Suprapubic skin (tissue), 4 donors: ENCODE data around the genes C9orf57, NMRK1 and RFK.

DNA sequence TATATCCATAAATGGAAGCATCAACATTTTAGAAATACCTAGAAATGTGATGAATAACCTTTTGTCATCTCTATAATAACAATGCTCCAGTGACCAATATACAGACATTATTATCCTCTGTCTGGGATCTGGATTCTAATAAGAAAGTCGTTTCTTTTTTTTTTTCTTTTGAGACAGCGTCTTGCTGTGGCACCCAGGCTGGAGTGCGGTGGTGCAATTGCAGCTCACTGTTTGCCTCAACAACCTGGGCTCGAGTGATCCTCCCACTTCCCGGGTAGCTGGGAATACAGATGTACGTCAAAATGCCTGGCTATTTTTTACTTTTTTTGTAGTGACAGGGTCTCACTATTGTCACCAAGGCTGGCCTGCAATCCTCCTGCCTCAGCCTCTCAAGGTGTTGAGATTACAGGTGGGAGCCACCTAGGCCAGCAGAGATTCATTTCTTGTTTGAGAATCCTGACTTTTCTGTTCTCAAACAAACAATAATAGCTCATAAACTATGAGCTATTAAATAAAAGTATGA lies 215.8 kb downstream of the TRPM3 start:
- PRO-cap = no peak
- RAMPAGE, long total RNA, 4 experiments = no peak in any of the 4 experiments

DNA sequence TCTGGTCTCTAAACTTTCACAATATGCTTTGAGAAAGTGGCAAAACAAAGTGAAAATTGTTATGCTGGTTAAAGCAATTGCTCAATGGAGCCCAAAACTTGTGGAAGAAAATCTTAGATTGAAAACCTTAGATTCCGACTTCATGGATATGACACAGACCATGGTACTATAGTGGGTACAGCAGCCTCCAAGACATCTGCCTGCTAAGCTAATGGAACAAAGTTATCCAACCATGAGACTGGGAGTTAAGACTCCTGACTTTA lies 160.6 kb downstream of the CEMIP2 start:
- PRO-cap = no peak
- RAMPAGE, long total RNA, 4 experiments = no peak in any of the 4 experiments

DNA sequence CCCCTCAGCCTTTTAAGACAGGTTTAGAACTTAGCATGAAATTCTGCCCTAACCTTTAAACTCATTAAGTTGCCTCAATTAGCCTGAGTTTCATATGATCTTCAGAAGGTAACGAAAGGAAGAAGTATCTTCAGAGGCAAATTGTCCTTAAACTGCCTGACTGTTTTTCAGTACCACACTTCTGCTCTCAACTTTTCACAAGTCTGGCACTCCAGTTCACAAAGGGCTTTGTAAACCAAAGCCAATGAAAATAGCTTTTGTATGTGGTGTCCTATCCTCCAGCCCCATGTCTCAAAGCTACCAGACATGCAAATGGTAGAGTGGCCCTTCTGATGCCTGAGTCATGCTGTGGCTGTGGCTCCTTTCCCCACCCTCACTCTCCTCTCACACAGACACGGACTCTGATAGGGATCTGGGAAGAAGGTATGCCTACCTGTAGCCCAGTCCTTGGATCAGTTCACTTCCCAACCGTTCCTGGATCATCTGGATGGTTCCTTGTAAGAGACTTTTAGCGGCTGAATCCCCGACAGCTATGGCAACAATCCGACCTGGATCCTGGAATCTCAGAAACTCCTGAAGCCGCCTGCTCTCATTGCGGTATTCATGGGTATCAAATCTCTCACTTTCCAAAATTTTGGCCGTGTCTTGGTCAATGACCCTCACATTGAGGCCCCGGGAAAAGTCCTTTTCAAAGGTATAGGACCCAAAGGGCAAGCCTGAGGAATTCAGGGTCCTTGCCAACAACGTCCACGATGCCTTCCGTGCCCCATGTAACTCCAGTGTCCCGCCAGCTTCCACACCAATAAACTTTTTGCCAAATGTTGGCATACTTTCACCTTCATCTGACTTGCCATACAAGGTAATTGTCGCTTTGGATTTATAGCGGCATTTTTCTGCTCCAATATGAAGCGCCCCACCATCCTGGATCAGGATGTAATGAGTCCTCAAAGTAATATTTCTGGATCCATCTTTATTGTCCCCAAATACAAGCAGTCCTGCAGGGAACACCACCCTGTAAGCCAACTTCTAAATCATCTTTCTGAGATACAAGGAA lies 23.4 kb downstream of the CEMIP2 start:
- PRO-cap = no peak
- RAMPAGE, long total RNA, 4 experiments = no peak in any of the 4 experiments

DNA sequence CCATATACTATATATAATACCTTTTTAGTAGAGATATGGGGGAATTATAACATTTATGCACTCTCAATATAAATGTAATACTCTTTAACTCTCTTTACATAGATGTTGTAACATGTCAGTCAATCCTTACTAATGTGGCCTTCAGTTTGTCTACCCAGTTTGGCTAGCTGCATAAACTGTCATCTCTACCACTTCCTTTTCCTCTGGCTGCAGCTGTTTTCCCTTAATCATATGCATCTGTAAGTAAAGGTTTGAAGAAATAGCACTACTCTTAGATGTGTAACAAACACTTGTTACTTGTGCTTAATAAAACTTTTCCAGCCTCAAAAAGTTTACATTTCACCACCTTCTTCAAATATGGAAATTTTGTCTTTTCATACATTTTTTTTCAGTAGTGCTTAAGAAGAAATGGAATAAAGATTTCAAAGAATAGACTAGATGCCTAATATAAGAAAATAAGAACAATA lies 13.3 kb downstream of the ABHD17B start:
- PRO-cap = no peak
- RAMPAGE, long total RNA, 4 experiments = no peak in any of the 4 experiments

DNA sequence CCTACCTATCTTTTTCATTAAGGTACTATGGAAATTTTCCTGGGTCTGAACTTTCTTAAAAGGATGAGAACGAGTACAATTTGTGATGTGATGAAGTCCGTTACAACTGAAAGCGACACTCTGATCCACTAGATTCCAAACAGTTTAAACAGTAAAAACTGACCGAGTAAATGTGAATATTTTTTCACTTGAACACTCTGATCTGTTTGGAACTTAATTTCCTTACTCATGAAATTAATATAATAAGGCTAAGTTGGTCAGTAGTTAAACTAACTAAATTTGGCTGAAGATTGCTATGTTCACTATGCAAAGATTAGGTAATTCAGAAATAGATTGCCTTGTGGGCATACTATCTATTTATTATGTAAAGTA lies at the start of gene C9orf57:
Gene C9orf57 (minus strand): TSS at position 122 of the 372 bp plus-strand sequence.
- PRO-cap = no peak
- RAMPAGE, long total RNA, 4 experiments = no peak in any of the 4 experiments

DNA sequence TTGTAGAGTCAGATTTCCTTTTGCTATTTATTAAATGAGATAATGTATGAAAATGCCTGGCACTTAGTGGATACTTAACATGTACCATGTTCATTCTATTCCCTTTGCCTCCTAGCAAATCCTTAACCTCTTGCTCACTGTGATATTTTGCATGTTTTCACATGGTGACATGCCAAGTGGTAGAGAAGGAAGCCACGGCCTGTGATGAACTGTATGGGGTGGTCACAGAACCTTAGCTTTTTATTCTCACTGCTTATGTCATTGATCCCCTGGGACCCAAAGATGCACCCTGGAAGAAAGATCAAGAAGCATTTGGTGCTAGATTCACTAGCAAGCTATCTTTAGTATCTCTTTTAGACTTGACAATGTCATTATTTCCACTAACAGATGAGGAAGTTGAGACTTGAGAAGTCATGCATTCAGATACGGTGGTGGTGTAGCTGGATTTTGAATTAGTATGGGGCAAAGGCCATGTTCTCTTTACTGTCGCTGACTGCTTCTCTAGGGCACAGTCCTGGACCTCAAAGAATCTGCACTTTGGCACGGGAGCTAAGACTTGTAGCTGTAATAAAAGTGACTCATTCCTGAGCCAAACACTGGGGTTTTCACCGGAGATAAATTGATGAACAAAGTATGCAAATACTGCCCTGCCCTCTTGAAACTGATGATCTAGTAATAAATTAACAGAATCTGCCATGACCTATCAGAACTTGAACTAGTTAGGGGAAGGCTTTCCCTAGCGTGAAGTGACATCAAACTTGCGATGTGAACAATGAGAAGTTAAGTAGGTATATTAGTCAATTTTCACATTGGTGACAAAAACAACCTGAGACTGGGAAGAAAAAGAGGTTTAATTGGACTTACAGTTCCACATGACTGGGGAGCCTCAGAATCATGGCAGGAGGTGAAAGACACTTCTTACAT lies 5.3 kb downstream of the GDA start:
- PRO-cap = no peak
- RAMPAGE, long total RNA, 4 experiments = no peak in any of the 4 experiments

DNA sequence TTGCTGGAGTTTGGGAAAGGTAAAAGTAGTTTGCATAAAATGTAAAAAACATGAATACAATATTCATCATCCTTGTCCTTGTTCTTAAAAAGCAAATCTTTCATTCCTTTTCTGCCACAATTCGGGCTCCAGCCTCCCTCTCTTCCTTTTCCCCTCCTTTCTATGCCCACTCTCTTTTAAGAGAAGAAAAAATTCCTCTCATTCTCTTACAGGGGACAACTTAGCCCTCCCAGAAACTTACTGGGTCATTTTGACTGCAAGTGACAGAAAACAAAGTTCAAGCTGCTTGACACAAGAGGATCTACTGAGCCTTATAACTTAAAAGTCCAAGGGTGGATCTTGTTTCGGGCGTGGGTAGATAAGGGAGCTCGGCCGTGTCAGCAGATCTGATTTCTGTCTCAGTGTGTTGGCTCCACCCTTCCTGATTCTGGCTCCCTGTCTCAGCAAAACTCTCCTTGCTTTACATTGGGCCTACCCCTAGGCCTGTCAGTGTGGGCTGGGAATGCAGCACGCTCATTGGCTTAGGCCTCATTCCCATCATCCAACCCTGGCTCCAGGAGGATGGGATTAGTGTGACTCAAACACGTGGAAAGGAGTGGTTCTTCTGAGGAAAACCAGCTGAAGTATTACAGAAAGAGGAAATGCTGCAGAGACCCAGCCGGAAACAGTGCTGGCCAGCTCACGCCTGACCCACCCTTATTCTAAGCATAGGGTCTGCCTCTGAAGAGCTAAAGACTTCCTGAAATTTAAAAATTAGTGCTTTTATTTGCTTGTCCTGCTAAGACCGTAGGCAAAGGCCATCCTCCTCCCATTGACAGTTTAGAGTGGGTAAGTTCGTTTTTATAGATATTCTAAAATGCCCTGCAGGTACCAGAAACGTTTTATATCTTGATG lies 60.0 kb downstream of the ZFAND5 start:
- PRO-cap = bidirectional peak, plus-strand start at position 639 of the sequence, minus-strand start at position 303 of the sequence
- RAMPAGE, long total RNA, 4 experiments = no peak in any of the 4 experiments

- PRO-cap = bidirectional peak, plus-strand start at chr9:72362943, minus-strand start at chr9:72362721; unidirectional peak, plus-strand start at chr9:72362943
- RAMPAGE, long total RNA, 4 experiments = no peak in any of the 4 experiments
These were observed 2.4 kb downstream of the ZFAND5 start for GRCh38 chr9:72362477-72363152.

GRCh38 chr9:72363153-72363849 lies 1.7 kb downstream of the ZFAND5 start:
- PRO-cap = no peak
- RAMPAGE, long total RNA, 4 experiments = no peak in any of the 4 experiments

DNA sequence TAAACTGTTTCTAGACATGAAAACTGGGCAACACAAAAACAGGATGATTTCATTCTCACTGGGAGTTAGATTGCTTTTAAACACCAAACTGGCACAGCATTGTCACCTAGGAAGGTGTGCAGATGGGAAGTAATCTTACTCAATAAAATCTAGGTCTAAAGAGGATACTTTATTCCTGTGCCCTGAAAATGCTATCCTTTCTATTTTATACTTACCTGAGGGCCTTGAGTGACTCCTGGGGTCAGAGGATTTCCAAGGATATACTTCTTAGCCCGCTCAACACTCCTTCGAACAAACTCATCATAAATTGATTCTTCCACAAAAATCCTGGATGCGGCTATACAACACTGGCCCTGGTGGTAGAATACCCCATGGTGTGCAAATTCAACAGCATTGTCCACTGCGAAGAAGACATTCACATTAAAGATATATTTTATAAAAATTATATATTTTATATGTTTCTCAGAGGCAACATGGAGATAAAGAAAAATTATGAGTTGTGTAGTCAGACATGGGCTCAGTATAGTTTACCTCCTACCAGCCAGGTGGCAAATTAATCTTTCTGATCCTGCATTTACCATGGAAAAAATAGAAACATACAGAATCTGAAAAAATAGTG lies 36.0 kb downstream of the ALDH1A1 start:
- PRO-cap = no peak
- RAMPAGE, long total RNA, 4 experiments = no peak in any of the 4 experiments

GRCh38 chr9:72983382-72984056 lies 30.7 kb upstream of the ALDH1A1 start:
- PRO-cap = no peak
- RAMPAGE, long total RNA, 4 experiments = no peak in any of the 4 experiments

- PRO-cap = no peak
- RAMPAGE, long total RNA, 4 experiments = no peak in any of the 4 experiments
These were observed 3.4 kb downstream of the ANXA1 start for GRCh38 chr9:73154646-73155914.

- PRO-cap = no peak
- RAMPAGE, long total RNA, 4 experiments = no peak in any of the 4 experiments
These were observed 13.5 kb downstream of the ANXA1 start for GRCh38 chr9:73164979-73165785.

- PRO-cap = no peak
- RAMPAGE, long total RNA, 4 experiments = no peak in any of the 4 experiments
These were observed 2.2 kb downstream of the NMRK1 start for GRCh38 chr9:75085673-75086142.

DNA sequence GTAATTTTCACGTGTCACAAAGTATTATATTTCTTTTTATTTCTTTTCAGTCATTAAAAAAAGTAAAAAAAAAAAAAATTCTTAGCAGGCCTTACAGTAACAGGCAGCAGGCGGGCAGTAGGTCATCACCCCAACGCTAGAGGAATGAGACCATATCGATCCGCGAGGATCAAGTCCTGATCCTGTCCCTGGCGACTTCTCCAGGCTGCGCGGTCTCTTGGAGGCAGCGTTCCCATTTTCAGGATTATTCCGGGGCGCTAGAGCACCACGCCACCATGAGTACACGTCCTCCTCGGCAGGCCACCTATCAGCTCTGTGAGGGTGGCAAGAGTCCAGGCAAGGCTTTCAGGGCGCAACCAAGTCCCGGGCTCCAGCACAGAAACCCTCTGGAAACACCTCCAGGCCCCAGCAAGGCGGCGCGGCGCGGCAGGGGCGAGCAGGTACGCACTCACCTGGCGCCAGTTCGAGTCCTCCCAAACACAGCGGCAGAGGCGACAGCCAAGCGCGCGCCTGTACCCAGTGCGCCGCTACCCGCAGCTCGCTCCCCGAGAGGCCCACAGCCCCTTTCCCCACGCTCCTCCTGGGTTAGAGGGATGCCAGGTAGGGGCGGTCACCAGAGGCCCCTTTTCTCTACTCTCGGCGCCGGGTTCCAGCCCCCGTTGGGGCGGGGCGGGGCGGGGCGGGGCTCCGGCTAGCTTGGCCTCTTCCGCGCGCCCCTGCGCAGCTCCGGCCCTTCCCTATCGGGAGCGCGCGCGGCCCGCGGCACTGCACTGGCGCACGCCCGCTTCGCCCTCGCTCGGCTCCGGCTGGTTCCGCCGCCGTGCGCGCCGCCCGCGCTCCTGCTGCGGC lies at the start of gene NMRK1:
Gene NMRK1 (minus strand): TSS at position 600 of the 849 bp plus-strand sequence.
- PRO-cap = bidirectional peak, plus-strand start at position 180 of the sequence, minus-strand start outside the sequence; unidirectional peak, minus-strand start at position 317 of the sequence; bidirectional peak, plus-strand start outside the sequence, minus-strand start at position 567 of the sequence
- RAMPAGE, long total RNA, 4 experiments = start-site peak on the minus strand in 4 of 4 experiments, centred at positions 598 to 608 of the sequence, 36 to 557 reads per replicate

- PRO-cap = no peak
- RAMPAGE, long total RNA, 4 experiments = no peak in any of the 4 experiments
These were observed 179.4 kb downstream of the OSTF1 start for GRCh38 chr9:75267736-75268074.

GRCh38 chr9:76071443-76072172 lies 181.1 kb downstream of the PCSK5 start:
- PRO-cap = unidirectional peak, plus-strand start at chr9:76071878
- RAMPAGE, long total RNA, 4 experiments = no peak in any of the 4 experiments

GRCh38 chr9:76393583-76394707 lies at the start of gene RFK:
TSS of gene RFK (minus strand) at chr9:76394426.
- PRO-cap = bidirectional peak, plus-strand start at chr9:76394566, minus-strand start at chr9:76394517
- RAMPAGE, long total RNA, 4 experiments = start-site peak on the minus strand in 1 of 4 experiments, at chr9:76394378-76394539 at its widest, 13 reads per replicate

DNA sequence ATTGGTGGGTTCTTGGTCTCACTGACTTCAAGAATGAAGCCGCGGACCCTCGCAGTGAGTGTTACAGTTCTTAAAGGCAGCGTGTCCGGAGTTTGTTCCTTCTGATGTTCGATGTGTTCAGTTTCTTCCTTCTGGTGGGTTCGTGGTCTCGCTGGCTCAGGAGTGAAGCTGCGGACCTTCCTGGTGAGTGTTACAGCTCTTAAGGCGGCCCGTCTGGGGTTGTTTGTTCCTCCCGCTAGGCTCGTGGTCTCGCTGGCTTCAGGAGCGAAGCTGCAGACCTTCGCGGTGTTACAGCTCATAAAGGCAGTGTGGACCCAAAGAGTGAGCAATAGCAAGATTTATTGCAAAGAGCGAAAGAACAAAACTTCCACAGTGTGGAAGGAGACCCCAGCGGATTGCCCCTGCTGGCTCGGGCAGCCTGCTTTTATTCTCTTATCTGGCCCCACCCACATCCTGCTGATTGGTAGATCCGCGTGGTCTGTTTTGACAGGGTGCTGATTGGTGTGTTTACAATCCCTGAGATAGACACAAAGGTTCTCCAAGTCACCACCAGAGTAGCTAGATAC lies 64.0 kb downstream of the GCNT1 start:
- PRO-cap = no peak
- RAMPAGE, long total RNA, 4 experiments = no peak in any of the 4 experiments

DNA sequence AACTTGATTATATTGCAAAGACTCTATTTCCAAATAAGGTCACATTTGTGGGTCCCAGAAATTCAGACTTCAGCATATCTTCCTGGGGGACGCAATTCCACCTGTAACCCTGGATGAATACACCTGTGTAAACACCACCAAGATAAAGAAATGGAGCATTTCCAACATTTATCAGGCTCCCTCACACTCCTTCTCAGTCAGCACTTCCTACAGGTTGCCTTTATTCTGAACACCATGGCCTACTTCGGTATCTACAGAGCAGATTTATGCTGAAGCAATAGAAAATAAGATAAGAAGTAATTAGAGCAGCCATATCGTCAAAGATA lies 127.1 kb downstream of the GCNT1 start:
- PRO-cap = no peak
- RAMPAGE, long total RNA, 4 experiments = no peak in any of the 4 experiments